Left common carotid artery plus branches (tissue), 1 donor: Measurements from ENCODE around the gene STXBP6.

DNA sequence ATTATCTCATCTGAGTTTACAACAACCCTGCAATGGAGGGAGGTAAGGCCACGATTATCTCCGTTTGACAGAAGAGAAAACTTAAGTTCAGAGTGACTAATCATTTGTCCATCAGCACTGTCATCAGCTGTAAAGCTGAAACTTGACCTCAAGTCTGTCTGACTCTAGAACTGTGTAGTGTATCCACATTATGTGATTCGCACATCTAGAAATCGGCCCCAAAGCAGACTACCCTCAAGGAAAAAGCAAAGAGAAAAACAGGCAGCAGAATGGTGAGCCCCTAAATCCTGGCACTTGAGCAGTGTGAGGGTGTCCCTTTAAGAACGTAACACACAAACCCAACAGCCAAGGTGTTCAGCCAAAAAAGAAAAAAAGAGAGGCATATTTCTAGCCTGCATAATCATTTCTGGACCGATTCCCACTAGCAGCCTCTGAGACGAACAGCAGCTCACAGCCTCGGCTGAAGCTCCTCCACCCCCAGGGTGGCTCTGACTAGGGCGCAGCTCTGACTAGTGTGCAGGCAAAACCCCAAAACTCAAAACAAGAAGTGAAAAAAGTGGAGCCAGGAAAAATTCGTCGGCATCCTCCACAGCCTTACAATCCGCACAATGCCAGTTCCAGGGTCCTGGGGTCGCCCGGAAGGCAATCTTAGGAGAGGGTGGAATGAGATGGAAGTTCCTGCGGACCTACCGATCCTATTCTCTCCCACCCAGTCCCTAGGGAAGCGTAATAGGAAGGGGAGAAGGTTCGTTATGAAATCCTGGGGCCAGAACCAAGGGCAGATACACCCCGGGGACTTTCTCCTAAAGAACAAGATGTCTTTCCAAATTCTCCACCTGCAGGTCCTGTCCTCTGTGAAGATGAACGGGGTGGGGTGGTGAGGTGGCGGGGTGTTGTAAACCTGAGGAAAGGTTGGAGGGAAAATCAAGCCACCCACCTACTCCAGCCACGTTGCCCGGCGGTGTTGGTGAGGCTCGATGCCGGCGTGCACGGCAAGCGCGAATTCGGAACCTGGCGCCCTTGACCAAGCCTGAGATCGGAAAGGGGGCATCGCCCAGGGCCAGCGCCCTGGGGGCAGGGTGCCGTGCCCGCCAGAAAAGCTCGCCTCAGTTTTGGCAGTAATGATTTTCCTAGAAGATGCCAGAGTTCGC is 1.3 kb downstream of the STXBP6 start:
- PRO-cap = no peak

DNA sequence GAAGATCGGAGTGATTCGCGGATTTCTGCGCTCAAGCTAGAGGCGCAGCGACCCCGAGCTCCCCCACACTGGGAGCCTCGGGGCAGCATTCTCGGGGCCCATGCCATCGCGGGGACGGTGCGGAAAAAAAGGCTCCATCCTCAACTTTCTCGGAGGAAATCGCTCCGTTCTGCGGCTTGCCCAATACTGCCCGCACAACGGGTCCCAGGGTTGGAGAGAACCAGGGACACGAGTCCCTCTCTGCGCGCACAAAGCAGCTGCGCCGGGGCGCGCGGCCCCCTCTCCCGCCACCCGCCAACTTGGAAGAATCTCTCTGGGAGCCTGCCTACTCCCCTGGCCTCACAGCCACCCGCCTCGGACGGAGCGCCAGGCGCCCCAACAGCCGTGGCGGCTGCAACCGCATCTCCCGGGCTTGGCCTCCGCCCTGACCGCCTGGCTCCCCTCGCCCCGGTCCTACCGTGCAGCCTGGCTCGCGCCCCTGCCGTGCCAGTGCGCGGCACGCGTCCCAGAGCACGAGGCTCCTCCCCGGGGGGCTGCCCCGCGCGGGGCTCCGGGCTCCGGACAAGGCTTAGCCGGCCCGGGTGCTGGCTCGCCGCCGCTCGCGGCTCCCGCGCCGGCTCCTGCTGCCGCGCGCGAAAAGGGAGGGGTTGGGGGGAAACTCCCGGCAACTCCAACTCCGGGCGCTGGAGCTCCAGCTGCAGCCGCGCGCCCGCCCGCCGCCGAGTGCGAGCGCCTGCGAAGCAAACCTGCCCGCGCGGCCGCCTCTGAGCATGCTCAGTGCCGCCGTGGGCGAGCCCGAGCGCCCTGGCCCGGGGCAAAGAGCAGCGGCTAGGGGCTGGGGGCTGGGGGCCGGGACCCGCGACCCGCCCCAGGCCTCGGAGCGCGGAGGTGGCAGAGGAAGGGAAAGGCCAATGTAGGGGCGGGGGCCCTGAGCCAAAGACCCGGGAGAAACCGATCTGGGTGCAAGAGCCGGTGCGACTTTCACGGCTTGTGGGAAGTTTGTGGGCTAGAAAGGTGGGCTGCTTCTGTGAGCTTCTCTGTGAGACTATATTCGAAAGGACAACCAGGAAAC is at the start of gene STXBP6:
Gene STXBP6 (minus strand): TSS at position 727 of the 1,072 bp plus-strand sequence.
- PRO-cap = no peak

- PRO-cap = no peak
Observed at GRCh38 chr14:25090986-25091185, 40.9 kb upstream of the STXBP6 start.

GRCh38 chr14:25111006-25111746 is 61.2 kb upstream of the STXBP6 start:
- PRO-cap = no peak

DNA sequence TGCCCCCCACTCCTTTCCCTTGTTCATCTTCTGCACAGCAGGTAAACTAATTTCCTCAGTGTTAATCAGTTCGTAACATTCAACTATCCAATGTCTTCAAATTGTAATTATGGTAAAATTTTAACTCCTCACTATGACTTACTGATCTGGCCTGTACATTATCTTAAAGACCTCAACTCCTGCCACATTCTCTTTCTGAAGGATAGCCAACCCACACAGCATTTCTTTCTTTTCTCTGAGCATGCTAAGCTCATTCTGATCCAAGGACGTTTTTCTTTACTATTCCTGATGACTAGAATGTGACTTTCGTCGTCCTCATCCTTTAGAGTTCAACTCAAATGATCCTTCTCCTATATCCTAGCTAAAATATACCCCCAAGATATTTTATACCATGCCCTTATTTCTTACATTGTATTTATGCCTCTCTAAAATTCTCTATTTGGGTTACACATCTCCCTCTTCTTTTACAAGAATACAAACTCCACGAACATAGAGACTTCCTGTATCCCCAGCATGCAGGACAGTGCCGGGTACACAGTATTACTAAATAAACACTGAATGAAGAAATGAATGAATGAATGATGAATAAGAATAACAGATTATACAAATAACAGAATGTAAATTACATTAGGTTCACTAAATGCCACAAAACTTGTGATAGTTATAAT is 59.0 kb downstream of the NOVA1 start:
- PRO-cap = no peak

DNA sequence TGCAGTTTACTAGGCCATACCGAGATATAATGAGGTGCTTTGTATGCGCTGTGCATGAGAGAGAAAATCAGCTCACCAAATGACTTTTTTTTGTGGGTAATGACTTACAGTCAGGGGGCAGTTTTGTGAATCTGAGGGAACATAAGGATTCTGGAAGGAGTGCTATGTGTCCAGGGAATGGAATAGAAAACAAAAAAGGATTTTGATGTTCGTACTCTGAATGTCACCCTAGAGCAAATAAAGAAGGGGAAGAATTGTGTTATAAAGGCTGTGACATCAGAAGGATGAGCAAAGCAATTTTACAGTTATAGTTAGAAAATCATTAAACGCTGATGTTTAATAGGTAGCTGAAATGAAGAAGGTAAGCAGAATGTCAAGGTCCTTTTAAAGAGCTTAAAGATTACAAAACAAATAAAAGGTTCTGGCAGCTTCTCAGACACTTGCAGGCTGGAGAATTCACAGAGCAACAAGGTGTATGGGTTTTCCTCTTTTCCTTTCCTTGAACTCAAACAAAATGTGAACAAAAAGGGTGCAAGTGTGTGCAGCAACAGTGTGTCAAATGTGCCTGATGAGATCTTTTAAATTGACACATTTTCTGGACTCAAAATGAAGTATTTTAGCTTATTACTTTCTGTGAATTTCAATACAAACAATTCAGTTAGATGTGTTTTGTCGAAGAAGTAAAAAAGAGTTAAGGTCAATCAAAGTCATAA is 247.6 kb upstream of the NOVA1 start:
- PRO-cap = no peak

DNA sequence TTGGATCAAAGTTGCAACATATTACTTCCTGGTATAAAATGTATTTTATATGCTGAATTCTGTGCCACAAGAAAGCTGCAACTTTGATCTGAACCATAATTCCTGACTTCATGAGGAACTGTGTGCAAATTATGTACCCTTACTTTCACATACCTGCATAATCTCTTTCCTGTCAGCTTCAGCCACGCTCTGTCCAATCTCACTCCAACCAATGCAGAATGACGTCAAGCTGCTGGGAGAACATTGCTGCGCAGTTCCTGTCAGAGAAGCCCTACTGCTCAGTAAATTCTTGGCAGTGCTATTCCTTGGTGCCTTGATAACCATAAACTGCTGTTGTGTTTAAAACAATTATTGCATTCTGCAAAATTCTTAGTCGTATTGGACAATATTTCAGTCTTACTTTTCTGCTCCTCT is 274.7 kb upstream of the NOVA1 start:
- PRO-cap = no peak

DNA sequence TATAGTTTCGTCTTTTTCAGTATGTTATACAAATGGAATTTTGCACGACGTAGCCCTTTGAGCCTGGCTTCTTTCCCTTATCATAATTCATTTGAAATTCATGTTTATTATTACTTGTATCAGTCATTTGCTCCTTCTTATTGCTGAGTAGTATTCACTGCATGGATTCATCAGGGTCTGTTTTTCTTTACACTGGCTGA is 534.0 kb upstream of the NOVA1 start:
- PRO-cap = no peak

DNA sequence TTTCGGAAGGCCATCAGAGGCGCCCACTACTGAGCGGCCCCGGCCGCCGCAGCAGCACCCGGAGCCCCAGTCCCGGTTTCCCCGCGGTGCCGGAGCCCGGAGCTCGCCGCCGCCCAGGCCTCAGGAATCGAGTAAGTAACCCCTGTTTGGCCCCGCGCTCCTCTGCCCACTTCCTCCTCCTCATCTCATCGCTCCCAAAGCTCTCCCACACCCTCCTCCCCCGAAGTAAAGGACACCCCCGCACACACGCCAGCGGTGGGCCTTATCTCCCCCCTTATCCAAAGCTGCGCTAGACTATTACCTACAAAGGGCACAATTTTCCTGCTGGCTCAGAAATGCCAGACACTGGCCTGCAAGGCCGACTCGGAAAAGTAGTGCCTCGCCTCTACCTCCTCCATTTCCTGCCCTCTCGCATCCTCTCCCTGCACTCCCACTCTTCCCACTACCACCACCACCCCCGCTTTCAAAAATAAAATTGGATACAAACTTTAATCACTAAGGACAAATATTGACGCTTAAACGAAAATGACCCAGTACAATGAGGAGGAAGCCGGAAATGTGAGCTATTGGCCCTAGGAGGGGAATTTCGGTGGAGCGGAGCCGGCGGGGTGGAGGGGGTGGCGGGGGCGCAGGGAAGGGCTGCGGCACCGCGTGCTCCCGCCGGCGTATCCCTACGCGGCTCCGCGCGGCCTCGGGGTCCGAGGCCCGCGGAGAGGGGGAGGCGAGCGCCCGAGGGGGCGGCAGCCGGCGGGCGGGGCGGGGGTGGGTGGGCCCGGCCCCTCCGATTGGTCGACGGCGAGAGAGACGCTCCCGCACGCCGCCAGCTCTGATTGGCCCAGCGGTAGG is 481 bp upstream of the FOXG1 start:
- PRO-cap = no peak

- PRO-cap = no peak
Observed at GRCh38 chr14:28767308-28768445, 1.1 kb downstream of the FOXG1 start.

- PRO-cap = no peak
Observed at GRCh38 chr14:28830012-28830414, 63.4 kb downstream of the FOXG1 start.

GRCh38 chr14:30270519-30271105 is 288.3 kb upstream of the G2E3 start:
- PRO-cap = no peak

DNA sequence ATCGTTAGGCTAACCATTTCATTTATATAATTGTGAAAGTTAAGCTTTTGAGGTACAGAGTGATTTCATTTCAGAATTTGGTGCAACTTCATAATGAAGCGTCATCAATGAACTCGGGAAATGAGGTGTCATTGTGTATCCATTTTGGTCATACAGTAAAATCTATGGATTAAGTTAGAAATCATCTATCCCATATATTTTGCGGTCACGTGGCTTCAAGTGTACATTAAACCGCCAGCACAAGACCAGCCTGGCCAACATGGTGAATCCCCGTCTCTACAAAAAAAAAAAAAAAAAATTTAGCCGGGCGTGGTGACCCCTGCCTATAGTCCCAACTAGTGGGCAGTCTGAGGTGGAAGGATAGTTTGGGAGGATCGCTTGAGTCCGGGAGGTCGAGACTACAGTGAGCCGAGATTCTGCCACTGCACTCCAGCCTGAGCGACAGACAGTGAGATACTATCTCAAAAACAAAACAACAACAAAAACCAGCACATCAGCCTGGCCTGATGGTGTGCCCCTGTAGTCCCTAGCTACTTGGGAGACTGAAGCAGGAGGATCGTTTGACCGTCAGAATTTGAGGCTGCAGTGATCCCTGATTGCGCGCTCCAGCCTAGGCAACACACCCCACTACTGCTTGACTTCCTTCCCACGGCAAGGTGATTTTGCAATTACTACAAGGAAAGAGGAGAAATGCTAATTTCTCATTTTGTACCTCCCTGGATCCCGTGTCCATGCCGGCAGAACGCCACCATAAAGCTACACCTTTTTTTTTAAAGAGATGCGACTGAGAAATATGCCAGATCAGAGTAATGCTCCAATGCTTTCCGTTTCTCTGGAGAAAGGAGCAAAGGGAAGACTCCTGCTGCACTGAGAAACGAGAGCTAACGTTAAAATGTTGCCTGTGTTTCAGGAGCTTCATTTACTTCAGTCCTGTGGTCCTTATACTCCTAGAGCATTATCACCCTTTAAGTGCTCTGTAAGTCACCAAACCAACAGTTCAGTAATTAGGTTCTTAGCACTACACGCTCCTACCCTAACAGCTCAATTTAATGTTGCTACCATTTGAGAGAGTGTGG is 756 bp upstream of the SCFD1 start:
- PRO-cap = no peak

GRCh38 chr14:30653464-30653686 is 31.3 kb downstream of the SCFD1 start:
- PRO-cap = no peak

DNA sequence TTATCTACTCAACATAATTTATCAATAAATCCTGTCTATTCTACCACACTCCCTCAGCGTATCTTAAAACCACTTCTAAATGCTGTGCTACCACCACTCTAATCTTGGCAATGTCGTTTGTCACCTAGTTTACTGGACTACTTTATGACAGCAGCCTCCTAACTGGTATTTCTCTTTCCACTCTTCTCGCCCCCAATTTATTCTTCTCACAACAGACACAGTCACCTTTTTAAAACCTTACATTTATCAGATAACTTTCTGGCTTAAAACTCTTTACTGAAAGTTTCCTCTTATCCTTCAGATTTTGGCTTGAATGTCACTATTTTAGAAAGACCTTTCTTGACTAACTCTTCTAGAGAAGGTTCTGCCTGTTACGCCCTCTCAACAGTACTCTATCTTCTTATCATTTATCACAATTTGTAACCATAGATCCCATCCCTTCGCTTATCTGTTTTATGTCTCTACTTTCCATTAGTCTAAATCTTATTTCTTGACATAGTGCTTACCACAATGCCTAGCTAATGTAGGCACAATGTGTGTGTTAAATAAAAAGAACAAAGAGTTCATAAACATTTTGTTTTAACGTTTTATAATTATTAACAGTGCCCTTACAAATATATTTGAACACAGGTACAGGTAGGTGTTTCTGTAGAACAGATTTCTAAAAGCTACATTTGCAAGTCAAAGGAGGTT is 35.7 kb downstream of the COCH start:
- PRO-cap = no peak

GRCh38 chr14:30969761-30970593 is 55.5 kb upstream of the AP4S1 start:
- PRO-cap = no peak

- PRO-cap = no peak
Observed at GRCh38 chr14:30995938-30996277, 29.5 kb upstream of the AP4S1 start.

DNA sequence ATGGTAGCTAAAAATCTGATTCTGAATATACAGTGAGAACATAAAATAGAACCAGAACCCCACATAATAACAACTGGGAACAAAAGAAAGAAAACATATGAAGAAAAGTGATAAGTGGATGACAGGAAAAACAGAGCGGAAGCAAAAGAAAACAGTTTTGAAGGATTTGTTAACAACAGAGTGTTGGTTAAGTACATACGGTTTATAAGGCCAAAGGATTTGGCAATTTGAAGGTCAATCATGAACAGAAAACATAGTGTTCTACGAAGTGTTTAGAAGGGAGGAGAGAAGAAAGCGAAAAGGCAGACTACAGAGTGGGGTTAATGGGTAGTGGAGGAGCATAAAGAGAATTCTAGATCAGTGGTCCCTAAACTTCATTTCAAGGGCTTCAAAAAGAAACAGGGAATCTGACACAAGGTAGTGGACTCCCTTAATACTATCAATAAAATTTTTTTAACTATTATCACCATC is 3.9 kb upstream of the AP4S1 start:
- PRO-cap = no peak

DNA sequence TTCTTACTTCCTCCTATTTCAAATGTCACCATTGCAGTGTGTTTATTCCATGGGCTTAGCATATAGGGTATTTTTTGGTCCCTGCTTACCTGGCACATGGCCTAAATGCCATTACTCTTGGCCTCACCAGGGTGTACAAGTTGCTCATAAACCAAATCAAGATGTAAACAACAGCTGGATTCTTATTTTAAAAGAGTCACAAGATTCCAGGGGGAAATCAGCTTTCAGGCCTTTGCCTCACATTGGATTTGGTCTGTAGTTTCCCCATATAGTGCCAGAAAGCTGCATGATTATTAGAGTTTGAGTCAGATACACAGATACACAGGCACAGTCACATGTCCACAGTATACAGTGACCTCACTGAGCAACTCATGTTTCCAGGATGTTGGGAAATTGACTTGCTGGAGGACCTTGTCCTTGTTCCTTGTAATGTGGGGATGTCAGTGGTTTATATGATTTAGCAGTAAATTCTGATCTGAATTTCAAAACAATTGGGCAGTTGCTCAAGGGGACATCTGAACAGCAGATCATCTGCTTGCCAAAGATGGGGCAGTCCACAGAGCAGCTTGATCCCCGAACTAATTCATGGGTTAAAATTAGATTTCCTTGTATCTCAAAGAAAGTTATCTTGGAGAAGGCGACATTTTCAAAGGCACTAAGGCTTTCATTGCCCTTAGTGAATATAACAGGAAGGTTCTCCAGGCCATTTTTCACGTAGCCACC is 64.6 kb upstream of the STRN3 start:
- PRO-cap = no peak

- PRO-cap = no peak
Observed at GRCh38 chr14:31205613-31206457, 1.8 kb downstream of the HECTD1 start.